Calu3 (cell line): Measurements from ENCODE around the genes PPP1R26 and SOHLH1.

GRCh38 chr9:135103336-135103674 is 15.8 kb downstream of the OLFM1 start:
- PRO-cap, result no peak

DNA sequence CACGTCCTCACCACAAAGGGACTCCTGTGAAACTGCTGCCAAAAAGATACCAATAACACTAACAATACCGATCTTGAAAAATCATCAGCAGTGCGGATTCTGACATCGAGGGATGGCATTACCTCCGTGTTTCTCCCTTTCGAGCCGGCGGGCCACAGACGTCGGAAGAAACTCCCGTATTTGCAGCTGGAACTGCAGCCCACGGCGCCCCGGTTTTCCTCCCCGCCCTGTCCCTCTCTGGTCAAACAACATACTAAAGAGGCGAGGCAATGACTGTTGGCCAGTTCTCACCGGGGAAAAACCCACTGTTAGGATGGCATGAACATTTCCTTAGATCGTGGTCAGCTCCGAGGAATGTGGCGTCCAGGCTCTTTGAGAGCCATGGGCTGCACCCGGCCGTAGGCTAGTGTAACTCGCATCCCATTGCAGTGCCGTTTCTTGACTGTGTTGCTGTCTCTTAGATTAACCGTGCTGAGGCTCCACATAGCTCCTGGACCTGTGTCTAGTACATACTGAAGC is 32.8 kb downstream of the OLFM1 start:
- PRO-cap, result no peak

DNA sequence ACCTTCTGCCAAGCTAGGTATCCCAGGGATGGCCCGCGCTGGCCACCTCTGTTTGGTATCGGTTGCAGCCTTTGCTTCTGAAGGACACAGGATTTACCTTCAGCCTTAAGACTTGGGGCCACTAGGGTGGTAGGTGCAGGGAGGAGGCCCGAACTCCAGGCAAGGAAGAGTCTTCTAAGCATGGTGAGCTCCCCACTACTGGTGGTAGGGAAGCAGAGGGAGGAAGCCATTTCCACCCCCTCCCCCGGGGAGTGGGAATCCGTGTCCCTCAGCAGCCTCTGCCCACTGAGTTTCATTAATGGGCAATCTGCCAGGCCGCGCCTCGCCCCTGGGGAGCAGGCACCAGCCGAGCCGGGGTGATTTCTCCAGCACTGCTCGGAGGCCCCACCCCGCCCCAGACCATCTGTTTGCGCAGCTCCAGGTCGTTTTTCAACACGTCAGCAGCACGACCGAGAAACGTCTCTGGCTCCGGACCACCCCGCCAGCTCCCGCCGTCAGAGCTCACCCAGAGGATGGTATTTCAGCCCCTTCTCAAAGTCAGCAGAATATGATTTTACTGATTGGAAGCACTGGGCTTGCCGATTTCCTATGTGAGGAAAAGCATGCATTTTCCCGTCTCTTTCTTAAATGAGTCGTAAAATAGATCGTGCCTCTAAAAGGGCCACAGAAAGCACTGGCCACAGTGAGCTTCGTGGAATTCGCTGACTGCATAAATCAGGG is 46.8 kb downstream of the OLFM1 start:
- PRO-cap, result no peak

DNA sequence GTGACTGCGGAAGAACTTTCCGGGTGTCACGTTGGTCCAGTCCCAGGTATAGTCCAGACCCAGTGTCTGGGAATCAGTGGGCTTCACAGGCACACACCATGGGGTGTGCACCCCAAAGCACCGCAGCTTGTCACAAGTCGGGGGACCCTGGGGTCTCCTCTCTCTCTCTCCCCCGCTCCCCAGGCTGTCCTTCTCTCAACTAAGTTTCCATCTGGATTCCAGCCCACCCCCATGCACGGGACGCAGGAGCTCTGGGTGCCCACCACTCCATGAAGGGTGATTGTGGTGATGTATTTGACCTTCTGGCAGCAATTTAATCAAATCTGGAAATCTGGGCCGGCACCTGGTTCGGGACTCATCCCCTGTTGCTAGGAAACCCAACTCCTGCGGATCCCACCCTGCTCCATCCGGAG is 106.0 kb upstream of the PPP1R26 start:
- PRO-cap, result unidirectional peak, plus-strand start at position 157 of the sequence

DNA sequence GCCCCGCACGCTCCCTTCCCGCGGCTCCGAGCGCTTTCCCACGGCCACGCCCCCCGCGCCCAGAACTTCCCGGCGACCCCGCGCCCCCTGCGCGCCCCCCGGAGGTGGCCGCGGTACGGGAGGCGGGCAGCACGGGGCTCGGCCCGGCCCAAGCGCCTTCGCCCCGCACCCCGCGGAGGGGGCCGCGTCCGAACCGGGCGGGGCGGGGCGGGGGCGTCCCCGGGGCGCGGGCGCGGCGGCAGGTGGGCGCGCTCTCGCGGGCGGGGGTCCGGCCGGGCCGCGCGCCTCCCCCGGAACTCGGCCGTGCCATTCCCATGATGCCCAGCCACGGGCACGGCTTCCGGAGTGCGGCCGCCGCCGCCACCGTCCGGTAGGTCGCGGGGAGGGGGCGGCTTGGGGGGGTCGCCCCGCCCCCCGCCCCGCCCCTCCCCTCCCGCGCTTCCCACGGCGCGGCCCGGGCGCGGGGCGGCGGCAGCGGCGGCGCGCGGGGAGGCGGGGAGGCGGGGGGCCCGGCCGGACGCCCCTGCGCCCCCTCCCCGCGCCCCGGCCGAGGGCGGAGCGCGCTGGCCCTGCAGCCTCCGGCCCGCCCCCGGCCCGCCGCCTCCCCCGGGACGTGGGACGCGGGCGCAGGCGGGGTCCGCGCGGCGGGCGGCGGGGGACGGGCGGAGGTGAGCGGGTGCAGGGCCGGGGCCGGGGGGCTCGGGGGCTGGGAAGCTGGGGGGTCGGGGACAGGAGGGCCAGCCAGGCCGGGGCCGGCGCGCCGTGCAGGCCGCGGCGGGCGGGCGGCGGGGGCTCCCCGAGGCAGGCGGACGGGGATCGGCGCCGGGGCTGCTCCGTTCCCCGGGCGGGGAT is at the start of gene PPP1R26:
TSS of gene PPP1R26 (plus strand) at position 428 of the 852 bp plus-strand sequence.
- PRO-cap, result bidirectional peak, plus-strand start at position 339 of the sequence, minus-strand start at position 347 of the sequence; bidirectional peak, plus-strand start at position 600 of the sequence, minus-strand start at position 565 of the sequence

DNA sequence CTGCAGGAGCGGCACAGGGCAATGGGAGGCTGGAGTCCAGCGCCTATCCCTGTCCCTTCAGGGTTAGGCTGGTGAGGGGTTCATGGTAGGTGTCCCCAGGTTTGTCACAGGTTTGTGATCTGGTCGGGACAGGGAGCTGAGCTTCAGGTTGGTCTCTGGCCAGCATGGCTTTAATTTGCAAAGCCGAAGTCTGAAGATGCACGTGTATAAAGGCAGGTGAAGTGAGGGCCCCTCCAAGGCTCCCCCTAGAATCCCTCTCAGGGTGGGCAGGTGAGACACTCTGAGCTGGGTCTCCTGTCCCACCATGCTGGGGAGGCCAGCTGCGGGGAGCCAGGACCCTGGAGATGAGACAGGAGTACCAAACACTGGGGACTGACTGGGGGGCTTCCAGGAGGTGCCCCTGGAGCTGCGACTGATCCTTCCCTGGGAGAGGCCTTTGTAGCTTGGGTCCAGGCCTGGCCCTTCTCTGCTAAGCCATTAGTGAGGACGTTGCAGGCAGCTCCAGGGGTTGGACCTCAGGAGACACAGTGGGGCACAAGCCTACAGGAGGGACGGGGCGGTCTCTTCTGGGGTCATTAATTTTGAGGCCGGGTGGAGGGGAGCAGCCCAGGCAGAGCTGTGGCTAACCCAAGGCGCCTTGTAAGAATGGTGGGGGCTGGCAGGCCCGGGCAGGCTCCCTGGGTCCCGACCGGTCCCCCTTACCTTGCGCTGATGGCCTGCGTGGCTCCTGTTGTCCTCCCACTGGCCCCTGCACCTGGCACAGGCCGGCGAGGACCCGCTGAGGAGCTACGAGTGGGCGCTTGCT is 4.9 kb downstream of the MRPS2 start:
- PRO-cap, result no peak

- PRO-cap, result no peak
These were observed at the start of gene SOHLH1 for GRCh38 chr9:135699333-135699820. TSS of gene SOHLH1 (minus strand) at chr9:135699481.

GRCh38 chr9:135861227-135861654 is 46.1 kb downstream of the CAMSAP1 start:
- PRO-cap, result no peak

- PRO-cap, result no peak
These were observed 19.1 kb downstream of the CAMSAP1 start for GRCh38 chr9:135888187-135888657.

GRCh38 chr9:135905581-135906046 is 1.7 kb downstream of the CAMSAP1 start:
- PRO-cap, result no peak

DNA sequence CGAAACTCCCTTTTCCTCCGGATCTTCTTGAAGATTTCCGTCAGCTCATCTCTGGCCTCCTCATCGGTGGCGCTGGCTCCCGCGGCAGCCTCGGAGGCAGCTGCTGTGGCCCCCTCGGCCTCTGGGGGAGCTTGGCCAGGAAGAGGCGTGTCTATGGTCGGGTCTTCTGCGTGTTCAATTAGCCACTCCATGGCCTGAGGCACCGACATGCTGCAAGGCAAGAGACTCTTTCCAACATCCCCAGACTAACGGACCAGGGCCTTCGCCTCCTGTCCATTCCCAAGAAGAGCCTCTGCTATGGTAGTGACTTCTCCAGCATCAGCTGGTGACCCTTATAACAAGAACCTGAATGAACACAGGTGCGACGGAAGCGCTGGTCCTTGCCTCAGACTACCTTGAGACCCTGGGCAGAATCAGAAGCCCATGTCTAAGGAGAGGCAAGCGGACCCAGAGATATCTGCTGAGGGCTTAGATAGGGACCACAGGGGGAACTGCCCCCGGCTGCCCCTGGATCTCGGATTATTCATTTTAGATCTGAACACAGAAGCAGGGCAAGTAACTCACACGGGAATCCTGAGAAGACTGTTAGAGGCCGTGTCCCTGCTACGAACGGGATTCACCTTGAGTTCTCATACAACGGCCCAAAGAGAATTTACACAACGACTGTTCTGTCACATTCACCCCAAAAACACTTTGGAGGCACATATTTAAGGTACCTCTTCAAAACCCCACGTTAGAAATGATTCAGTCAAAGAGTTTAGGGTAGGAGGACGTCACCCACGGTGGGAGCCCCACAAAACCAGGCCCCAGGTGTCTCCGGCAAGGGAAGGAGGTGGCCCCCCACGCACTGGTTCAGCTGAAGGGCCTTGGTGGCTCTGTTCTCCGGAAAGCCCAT is 15.9 kb downstream of the UBAC1 start:
- PRO-cap, result no peak

GRCh38 chr9:135962056-135962555 is 933 bp upstream of the UBAC1 start:
- PRO-cap, result unidirectional peak, minus-strand start at chr9:135962197

- PRO-cap, result bidirectional peak, plus-strand start at chr9:136051686, minus-strand start at chr9:136051575; bidirectional peak, plus-strand start at chr9:136051942, minus-strand start at chr9:136051825; bidirectional peak, plus-strand start at chr9:136052363, minus-strand start at chr9:136052022
These were observed 43.6 kb downstream of the NACC2 start for GRCh38 chr9:136051067-136052283.

- PRO-cap, result no peak
These were observed 7.5 kb downstream of the NACC2 start for GRCh38 chr9:136087616-136087988.

- PRO-cap, result no peak
These were observed 7.0 kb downstream of the NACC2 start for GRCh38 chr9:136087989-136088520.

GRCh38 chr9:136091538-136092014 is 3.5 kb downstream of the NACC2 start:
- PRO-cap, result no peak

GRCh38 chr9:136144141-136144662 is 25.5 kb upstream of the TMEM250 start:
- PRO-cap, result no peak

DNA sequence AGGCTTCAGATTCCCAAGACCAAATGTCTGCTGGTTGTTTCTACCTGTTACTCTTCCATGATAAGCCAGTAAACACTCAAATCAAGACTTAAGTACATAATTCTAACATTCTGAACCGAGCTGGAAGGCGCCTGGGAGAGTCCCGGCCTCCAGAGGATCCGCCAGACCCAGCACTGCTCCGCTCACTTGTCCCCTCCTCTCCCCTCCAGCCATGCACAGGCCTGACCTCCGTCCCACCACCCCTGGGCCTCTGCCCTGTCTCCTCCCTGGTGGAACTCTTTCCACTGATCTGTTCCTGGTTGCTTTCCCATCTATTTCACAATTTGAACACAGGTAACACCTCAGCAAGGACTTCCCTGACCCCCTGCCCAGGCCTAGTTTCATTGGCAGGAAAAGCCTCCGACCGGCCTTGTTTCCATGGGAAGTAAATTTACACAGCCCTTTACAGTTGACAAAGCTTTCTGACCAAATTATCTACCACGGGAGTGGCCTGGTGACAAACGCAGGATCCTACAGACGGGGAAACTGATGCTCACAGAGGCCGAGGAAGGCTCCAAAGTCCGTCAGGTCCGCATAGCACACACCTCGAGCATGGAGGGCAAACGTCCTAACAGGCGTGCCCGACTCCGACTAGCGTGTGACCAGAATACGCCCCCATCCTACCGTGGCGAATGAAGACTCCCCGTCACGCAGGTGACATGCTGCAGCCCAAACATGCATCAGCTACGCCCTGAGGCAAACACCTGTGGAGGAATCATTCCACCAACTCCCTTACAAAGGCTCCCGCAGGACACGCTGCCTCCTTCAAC is 14.8 kb downstream of the QSOX2 start:
- PRO-cap, result no peak

DNA sequence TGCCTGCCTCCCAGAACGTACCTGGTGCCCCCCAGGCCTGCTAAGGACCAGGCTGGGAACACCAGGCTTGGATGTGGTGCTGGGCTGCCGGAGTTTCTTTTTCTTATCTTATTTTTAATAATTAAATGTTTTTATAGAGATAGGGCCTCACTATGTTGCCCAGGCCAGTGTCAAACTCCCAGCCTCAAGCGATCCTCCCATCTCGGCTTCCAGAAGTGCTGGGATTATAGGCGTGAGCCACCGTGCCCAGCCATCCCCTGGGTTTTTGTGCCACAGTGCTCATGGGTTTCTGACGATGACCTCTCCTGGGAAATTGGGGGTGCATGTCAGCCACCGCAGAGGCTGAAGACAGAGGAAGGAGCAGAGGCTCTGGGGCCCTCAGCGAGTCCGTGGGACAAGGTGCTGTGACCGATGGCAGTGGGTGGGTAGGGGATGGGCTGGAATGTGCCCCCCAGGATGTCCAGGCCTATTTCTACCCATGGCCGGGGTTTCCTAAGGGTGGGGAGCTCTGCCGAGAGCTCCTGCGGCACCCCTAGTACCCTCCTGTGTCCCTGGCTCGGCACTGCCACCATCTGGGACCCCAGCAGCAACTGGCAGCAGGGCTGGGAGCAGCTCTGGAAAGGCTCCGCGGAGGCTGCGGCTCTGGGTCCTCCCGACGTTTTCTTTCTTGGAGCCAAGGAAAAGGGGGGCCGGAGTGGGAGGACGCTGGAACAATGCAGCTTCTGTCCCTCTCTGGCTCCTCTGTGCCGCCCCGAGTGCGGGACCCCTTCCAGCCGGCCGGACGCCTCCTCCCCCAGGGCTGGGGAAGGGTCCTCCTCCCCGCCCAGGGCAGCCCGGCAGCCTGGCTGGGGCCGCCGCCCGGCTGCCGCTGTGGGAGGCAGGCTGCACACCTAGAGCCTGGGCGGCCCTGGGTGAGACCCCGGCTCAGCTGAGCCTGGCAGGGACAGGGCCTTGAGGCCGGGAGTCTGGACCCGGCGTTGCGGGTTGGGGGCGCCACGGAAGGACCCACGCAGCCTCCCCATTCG is 14.7 kb downstream of the GPSM1 start:
- PRO-cap, result no peak

GRCh38 chr9:136342724-136343679 is 15.7 kb downstream of the GPSM1 start:
- PRO-cap, result no peak